ENCODE measurements around a stretch of chr21.

- RRBS, result no CpG with 5 or more reads among the region's 9 CpGs
These were observed 32.9 kb downstream of the C2CD2 start for GRCh38 chr21:41920792-41921528.

GRCh38 chr21:41932904-41934081, 20.5 kb downstream of the C2CD2 start:
- RRBS, result no CpG with 5 or more reads among the region's 28 CpGs

DNA sequence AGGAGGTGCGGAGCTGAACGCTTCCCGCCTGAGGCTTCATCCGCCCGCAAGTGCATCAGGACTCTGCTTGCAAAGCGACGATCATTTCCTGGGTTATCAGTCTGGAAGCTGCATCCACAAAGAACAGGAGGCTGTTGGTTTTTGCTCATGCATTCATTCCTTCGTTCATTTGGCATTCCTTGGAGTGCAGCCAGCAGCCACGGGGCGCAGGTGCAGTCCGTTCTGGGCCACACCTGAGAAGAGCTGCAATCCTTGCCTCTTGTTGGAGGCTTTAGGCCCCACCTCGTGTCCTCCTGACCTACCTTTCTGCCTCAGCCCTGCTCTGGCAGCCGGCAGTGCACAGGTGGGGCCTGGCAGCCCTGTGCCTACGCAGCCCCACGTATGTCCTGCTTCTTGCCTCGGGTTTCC, 19.6 kb upstream of the C2CD2 start:
- RRBS, result no CpG with 5 or more reads among the region's 16 CpGs

GRCh38 chr21:41991690-41992351, 18.3 kb downstream of the ZBTB21 start:
- RRBS, result no CpG with 5 or more reads among the region's 20 CpGs

DNA sequence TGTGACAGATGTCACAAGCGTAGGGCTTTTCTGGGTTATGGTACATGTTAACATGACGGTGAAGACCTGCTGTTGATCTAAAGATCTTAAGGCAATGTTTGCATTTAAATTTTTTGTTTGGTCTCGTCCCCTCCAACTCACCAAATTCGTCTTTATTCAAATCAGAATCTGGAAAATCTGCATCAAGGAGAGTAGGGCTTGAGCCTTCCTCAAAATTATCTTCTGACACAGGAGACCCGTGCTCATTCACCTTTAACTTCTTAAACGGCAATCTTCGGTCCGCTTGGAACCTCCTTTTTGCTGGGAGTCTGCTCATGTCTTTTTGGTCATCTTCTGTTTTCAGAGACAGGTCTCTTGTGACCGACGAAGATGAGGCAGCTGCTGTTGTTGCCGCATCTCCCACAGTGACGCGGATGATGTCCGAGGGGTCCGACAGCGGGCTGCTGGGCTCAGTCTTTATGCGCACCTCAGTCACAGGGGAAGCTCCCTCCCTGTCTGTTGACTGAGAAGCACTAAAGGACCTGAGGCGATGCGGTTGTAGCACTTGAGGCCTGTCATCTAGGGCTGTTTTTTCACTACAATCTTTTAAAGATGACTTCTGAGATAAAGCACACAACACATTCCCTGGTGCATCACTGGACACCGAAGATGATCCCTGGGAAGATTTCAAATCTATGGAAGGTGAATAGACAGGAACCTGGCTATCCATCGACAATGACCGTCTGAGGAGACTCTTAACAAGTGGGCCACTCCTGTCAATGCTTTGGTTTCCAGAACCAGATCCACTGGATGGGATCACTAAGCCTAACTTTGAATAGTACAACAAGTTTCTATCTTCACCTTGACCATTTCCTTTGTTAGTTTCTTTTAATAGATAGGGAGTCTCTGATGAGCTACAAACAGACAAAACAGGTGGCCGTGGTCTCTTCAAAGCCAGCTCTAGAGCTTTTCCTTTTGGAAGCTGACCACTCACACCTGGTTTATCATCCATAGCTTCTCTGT, 17.5 kb downstream of the ZBTB21 start:
- RRBS, result no CpG with 5 or more reads among the region's 23 CpGs

- RRBS, result no CpG with 5 or more reads among the region's 7 CpGs
These were observed 9.8 kb downstream of the ZBTB21 start for GRCh38 chr21:42000173-42000892.

DNA sequence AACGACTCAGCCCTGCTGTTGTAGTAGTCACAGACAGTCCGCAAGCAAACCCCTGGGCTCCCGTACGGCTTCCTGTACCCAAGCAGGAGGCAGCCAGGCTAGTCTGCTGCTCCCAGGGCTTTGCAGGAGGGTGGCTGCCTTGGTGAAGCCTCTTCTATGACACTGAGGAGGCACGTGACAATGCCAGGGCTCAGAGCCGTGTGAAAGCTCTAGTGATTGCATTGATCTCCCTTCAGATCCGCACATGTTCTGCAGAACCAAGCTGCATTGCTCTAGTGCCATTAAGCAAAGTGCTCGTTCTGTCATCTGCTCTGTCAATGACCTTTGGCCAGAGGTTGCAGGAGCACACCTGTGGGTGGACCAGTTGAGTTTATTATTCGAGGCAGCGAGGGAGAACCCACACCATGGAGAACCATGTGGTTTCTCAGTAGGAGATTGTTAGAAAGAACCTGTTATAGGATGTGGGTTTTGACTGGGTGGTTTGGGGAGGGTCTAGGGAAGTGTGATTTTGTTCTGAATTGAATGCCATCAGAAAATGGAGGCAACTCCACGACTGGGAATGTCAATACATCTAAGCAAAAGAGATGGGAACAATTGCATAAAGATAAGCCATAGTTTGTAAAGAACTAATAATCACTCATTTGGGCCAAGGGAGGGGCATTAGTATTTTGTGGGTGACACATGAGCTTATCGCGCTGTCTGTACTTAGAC, 18.2 kb downstream of the UMODL1 start:
- RRBS, result no CpG with 5 or more reads among the region's 13 CpGs

DNA sequence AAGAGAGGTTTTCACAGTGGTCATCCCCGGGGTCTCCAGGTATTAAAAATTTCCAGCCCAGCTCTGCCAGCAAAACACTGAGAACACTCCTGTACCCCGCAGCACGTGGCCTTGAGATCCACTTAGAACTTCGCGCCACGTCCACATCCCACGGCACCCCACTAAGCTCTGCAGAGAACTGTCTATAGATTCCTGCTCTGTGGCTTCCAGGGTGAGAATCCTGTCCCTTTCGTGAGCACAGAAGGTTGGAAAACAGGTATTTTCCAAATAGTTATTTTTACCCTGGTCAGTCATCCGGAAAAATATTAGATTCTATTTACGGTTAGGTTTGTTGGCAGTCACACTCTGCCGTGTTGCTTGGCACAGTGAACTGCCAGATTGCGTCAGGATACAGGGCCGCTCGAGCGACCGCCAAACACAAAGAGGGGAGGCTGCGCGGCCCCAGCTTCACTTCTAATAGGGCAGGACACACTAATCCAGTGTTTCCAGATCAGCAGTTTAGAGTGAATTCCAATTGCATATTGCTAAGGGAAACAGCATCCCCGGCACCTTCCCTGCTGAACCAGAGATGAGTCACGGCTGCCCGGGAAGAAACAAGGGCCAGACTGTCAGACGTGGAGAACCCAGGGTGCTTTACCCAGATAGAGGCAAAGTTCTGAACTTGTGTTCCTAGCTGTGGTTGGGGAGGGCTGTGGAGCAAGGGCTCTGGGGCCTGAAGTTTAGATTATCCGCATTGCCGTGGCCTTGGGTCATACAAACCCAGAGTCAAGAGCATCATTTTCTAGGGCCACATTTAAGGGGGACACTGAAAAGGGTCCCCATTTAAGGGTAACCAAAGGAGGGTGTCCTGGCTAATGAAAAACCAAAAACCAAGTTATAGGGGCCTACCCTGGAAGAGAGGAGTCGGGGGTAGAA, 22.9 kb downstream of the UMODL1 start:
- RRBS, result no CpG with 5 or more reads among the region's 25 CpGs

DNA sequence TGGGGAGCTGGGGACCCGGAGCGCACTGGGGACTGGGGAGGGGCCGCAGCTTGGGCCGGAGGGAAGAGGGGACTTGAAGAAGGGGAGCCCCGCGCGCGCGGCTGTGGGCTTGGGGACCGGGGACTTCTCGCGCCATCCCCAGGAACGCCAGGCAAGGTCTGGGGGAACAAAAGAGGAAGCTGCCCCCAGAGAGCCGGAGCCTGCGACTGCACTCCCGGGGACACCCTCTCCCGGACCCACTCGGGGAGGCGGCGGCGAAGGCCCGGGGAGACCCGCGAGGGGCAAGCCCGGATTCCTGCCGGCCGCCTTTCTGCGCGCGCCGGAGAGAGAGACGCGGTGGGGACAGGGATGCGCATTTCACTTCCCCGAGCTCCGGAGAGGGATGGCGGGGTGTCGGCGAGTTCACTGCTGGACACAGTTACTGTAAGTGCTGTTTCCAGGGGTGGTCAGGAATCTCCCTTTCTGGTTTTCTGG, 721 bp downstream of the ABCG1 start:
- RRBS, result 4% methylated on average over 20 of the region's 39 CpGs

DNA sequence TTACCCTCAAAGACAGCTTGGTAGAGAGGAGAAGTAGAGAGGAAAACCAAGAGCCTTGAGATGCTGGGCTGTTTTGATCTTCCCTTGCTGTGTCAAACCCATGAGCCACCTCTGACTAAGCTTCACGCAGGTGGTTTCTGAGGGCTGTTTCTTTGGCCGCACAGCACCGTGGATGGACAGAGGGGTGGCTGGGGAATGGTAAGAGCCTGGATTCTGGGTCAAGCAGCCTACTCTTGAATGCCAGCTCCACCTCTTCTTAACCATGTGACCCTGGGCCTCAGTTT, 18.7 kb downstream of the ABCG1 start:
- RRBS, result no CpG with 5 or more reads among the region's 3 CpGs

DNA sequence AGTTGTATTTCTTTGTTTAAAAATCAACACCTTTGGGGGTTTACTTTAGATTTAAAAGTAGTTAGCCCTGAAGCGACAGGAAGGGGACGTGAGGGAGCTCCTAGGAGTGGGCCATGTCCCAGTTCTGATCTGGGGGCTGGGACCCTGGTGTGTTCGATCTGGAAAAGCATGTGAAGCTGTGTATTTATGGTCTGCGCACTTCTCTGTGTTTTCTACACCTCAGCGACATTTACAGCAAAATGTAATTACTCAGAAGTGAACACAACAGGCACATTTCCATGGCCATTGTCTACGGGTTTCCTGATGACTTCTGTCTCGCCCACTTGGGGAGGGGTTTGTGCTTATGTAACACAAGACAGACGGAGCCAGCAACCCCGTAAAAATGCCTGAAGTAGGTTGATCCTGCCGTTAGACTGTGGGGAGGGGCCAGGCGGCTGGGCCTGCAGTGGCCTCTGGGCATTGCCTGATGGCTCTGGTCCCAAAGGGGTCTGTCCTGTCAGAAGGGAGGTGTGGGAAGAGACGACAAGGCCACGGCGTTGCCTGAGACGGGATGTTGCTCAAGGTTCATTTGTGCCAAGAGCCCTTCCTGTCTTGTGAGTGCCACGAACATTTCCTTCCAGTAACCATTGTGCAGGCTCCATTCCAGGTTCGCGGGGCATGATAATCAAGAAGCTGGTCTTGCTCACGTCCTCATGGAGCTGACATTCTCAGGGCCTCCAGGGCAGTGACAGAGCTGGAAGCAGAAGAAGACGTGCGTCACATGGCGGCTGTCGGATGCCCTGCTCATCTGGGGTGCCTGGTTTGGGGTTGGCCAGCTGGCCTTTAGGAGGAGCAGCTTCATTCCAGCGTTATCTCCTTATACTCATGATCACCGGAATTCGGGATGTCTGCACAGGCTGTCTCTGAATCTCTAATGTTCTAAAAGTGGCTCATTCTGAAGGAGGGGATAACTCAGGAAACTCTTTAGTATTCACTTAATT, 44.7 kb downstream of the ABCG1 start:
- RRBS, result no CpG with 5 or more reads among the region's 26 CpGs

- RRBS, result no CpG with 5 or more reads among the region's 10 CpGs
These were observed 934 bp downstream of the UBASH3A start for GRCh38 chr21:42404590-42405081.

GRCh38 chr21:42464785-42466089, 30.8 kb downstream of the RSPH1 start:
- RRBS, result no CpG with 5 or more reads among the region's 11 CpGs

GRCh38 chr21:42553983-42554674, 40.5 kb downstream of the SLC37A1 start:
- RRBS, result no CpG with 5 or more reads among the region's 14 CpGs

GRCh38 chr21:42674252-42674918, 21.0 kb downstream of the PDE9A start:
- RRBS, result no CpG with 5 or more reads among the region's 14 CpGs

- RRBS, result no CpG with 5 or more reads among the region's 24 CpGs
These were observed 13.5 kb downstream of the WDR4 start for GRCh38 chr21:42865589-42866418.

DNA sequence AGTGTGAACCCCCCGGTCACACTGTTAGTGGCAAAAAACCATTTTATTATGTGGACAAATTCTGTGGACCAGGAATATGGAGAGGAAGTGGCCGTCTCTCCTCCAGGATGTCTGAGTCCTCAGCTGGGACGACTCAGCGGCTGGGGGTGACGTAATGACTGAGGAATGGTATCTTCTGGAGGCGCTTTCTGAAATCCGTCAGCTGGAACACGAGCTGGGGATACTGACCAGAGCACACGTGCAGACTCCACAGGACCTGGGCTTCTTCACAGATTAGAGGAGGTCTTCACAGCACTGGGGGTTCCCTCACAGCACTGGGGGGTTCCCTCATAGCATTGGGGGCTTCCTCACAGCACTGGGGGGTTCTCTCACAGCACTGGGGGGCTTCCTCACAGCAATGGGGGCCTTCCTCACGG, 18.1 kb downstream of the PKNOX1 start:
- RRBS, result no CpG with 5 or more reads among the region's 10 CpGs

- RRBS, result no CpG with 5 or more reads among the region's 14 CpGs
These were observed 29.4 kb downstream of the CBS start for GRCh38 chr21:43046160-43046754.

DNA sequence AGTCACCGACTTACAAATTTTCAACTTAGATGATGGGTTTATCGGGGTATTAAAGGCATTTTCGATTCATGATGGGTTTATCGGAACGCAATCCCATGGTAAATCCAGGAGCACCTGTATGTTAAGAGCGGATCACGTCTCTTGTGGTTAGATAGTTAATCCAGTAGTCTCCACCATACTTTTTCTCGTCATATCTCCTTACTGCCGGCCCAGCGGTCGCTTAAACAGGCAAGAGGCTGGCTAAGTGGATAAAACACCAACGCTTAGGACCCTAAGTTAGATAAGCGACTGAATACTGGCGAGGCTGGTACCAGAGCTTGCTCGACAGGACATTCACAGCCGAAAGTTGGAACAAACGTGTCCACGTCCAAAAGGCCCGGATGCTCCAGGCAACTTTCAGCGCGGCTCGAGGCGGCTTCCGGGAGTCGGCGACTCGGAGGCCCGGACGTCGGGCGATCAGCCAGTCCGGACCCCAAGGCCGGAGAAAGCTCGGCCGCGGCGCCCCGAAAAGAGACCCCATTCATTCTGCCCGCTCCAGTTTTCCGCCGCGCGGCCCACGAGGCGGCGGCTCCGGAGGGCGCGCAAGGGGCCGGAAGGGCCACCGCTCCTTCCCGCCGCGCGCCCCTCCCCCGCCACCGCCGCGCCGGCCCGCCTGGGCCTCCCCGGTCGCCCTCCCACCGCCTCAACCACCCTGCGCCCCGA, 505 bp downstream of the U2AF1 start:
- RRBS, result 1% methylated on average over 36 of the region's 66 CpGs

GRCh38 chr21:43193881-43194565, 25.2 kb downstream of the CRYAA start:
- RRBS, result 9% methylated on average over 6 of the region's 14 CpGs

All from AG08470 (cell line).